Urinary bladder (tissue), 3 donors: ENCODE measurements around a stretch of chr6.

- PRO-cap: no peak
- RAMPAGE, long total RNA: no peak
Measured at GRCh38 chr6:1903386-1904737, 294.1 kb downstream of the FOXC1 start.

DNA sequence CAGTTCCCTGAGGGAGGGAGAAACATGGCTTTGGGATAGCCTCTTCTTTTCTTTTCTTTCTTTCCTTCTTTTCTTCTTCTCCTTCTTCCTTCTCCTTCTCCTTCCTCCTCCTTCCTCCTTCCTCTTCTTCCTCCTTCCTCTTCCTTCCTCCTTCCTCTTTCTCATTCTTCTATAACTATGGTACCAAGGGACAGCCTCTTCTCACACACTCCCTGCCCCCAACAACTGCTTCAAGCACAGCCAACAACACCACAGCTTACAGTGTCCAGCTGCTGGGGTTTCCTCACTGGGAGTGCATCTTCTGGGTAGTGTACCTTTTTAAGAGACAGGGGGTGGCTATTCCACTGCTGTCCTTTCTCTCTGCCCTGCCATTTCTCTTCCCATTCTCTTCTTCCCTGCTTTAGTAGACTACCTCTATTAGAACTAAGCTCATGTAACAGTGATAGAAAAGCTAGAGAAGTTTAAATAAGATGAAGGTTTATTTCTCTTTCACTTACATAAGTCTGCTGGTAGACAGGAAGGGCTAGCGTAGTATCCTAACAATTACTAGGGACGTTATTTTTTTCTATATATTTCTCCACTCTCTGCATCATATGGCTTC, 249.3 kb downstream of the GMDS start:
- PRO-cap: no peak
- RAMPAGE, long total RNA: no peak

DNA sequence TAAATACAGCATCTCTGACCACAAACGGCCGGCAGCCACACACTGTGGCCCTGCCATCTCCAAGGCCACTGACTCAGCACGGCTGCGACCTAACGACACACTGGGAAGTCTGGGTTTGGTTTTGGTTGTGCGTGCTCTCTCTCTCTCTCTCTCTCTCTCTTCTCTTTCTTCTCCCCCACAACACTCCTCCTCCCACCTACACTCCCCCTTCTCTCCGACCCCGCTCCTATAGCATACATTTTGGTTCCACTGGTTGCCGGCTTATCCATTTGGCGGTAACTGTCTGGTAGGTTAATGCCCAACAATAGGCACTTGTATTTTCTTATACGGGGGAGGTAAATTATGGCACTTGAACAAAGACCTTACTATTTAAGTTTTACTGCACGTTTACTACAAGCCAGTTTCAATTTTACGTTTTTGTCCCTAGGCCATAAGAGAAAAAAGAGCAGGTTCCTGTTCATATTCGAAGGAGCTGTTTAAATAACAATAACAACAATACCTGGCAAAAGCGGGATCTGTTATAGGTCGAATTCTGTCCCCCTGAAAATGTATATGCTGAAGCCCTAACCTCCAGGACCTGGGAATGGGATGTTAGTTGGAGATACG, 103.6 kb downstream of the GMDS start:
- PRO-cap: no peak
- RAMPAGE, long total RNA: no peak

DNA sequence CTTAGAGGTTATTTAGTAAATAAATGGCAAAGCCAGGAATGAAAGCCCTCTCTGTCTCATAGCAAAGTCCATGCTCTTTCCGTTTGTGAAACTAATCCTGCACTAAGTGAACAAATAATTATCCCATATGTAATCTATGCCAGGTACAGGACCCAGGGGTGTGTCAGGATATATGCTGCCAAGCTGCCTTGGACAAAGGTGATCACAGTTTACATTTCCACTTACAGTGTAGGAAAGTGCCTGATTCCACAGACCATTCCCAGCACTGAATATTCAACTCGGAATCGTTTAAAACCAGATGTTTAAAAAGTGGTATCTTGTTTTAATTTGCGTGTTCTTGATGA, 13.7 kb upstream of the GMDS start:
- PRO-cap: no peak
- RAMPAGE, long total RNA: no peak

- PRO-cap: no peak
- RAMPAGE, long total RNA: no peak
Measured at GRCh38 chr6:2365854-2366565, 120.6 kb upstream of the GMDS start.

- PRO-cap: unidirectional peak, plus-strand start at chr6:2733560
- RAMPAGE, long total RNA: no peak
Measured at GRCh38 chr6:2733104-2734036, 17.4 kb downstream of the MYLK4 start.

DNA sequence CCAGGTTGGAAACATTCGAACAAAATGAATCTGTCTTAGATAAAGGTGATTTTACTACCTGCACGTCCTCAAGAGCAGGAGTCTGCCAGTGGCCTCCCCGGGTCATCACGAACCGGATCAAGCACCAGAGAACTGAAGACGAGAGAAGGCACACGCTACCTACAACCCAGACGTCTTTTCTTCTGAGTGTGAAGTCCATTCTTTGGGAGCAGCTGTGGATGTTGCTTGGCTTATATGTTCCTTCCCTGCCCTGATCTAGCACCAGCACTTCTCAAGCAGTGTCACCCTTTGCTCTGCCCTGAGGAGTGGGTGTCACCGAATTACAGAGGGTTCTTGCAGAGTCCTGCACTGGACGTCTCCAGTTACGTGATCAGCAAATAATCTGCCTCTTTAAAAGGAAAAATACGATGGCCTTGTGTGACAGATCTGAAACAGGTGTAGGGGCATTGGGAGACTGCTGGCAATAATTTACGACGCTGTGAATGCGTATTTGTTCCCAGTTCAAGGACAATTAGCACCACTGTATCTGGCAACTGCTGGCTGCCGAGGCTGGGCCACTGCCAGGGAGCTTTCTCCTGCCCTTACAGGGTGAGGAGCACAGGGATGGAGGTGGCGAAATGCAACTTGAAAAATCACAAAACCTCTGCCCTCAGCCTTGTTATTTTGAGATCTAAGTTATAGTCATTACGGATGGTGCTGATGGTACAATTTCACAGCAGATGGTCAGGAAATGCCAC, 6.7 kb downstream of the MYLK4 start:
- PRO-cap: no peak
- RAMPAGE, long total RNA: no peak

GRCh38 chr6:2763174-2763441, 2.1 kb upstream of the WRNIP1 start:
- PRO-cap: no peak
- RAMPAGE, long total RNA: no peak

DNA sequence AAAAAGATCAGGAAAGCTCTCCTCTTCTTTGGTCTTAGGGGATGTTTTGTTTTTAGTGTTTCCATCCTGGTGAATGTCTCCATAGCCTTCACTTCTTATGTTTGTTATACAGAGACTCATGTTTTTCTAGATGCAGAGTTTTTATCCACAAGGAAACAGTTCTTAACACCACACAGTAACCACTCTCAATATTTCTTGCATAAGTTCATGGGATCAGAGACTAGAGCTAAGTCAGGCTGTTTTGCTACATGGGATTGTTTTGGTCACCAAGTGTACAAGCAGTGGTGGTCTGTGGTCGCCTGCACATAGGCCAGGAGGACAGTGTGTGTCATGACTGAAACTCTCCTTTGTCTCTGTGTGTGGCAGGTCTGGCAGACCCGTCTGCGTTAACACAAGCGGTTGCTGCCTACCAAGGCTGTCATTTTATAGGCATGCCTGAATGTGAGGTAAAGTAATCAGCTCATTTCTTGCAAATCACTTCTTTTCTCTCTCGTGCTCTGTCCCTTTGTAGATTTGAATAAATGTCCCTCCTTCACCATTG, 18.8 kb downstream of the WRNIP1 start:
- PRO-cap: no peak
- RAMPAGE, long total RNA: no peak

DNA sequence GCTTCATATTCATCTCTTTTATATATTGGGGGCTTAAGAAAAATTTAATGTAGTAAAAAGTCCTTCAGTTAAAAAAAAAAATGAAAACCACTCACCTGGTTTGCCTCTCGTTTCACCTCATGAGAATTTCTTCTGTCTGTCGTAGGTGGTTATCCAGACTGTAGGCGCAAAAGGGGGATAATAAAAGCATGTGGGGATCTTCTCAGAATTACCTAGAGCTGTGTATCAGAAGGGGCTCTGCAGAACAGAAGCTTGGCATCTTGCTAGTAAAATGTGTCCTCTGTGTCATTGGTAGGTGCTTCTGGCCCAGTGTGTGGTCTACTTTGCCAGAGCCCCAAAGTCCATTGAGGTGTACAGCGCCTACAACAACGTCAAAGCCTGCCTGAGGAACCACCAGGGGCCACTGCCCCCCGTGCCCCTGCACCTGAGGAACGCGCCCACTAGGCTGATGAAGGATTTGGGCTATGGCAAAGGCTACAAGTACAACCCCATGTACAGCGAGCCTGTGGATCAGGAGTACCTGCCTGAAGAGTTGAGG, 19.6 kb downstream of the WRNIP1 start:
- PRO-cap: no peak
- RAMPAGE, long total RNA: no peak

- PRO-cap: no peak
- RAMPAGE, long total RNA: no peak
Measured at GRCh38 chr6:2817844-2818293, 23.8 kb downstream of the SERPINB1 start.

DNA sequence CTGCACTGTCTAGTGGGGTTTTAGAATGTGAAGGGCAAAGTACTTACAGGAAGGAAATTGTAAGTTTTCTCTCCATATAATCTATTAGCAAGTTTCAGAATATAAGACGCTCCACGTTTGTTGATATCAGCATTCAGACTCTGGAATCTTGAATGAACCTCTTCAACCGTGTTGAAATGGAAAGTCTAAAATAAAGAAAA, 3.3 kb downstream of the SERPINB1 start:
- PRO-cap: no peak
- RAMPAGE, long total RNA: no peak

DNA sequence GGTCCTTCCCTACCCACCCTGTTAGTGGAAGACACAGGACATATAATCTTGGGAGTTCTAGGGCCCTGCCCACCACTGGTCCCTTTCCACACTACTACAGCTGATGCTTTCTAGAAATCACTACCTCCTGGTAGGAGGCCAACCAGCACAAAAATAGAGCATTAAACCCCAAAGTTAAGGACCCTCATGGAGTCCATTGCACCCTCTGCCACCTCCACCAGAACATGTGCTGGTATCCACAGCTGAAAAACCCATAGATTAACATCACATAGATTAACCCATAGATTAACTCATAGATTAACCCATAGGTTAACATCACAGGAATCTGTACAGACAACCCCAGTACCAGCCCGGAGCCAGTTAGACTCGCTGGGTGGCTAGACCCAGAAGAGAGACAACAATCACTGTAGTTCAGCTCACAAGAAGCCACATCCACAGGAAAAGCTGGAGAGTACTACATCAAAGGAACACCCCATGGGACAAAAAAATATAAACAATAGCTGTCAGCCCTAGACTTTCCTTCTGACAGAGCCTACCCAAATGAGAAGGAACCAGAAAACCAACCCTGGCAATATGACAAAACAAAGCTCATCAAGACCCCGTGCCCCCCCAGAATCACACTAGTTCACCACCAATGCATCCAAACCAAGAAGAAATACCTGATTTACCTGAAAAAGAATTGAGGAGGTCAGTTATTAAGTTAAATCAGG, 25.2 kb downstream of the SERPINB9 start:
- PRO-cap: no peak
- RAMPAGE, long total RNA: no peak

DNA sequence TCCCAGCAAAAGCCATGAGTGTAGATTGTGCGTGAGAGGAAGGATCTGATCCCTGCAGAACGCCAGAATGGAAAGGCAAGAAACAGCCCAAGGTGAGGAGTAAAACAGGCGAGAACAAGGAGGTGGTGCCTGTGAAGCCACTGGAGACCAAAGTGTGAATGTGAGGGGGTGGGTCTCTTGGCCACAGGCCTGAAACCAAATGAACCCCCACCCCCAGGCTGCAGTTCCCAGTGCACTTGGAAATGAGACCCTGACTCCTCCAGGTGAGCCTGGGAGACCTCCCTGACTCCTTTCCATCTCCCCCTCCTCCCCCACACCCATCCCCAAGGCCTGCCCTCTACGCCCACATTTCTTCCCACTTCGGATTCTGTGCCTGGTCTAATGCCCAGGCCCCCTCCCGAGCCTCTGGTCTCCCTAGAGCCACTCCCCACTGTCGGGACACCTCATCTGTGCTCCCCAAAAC, 1.7 kb downstream of the SERPINB9 start:
- PRO-cap: no peak
- RAMPAGE, long total RNA: no peak

GRCh38 chr6:2943245-2943659, 28.1 kb downstream of the SERPINB6 start:
- PRO-cap: no peak
- RAMPAGE, long total RNA: no peak

- PRO-cap: no peak
- RAMPAGE, long total RNA: no peak
Measured at GRCh38 chr6:2962591-2963026, 8.8 kb downstream of the SERPINB6 start.

- PRO-cap: no peak
- RAMPAGE, long total RNA: no peak
Measured at GRCh38 chr6:2963027-2963654, 8.2 kb downstream of the SERPINB6 start.

DNA sequence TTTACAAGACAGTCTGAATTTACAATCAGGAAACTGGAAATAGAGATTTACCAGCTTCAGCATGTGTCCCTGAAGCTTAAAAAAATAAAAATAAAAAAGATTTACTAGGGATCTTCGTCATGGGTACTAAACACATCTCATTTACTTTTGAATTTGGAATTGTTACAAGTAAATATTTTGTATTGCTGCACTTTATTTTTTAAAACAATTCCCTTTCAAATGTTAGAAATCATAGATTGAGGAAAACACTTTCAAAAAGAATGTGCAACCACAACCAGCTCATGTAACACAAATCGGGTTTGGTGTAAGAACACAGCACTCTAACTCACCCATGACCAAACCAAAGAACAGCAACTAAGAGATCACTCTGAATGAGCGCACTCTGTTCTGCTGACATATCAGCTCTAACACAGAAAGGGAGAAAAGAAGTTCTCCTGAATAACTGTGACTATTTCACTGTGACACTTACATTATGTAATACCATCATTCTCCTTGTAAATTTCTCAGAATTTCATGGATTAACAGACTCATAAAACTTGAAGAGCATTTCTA, 6.8 kb upstream of the SERPINB6 start:
- PRO-cap: no peak
- RAMPAGE, long total RNA: no peak

GRCh38 chr6:2981402-2982068, 10.2 kb upstream of the SERPINB6 start:
- PRO-cap: unidirectional peak, plus-strand start at chr6:2981828
- RAMPAGE, long total RNA: no peak

- PRO-cap: no peak
- RAMPAGE, long total RNA: no peak
Measured at GRCh38 chr6:3022618-3023221, 23.0 kb downstream of the NQO2 start.